ENCODE measurements around the genes KIAA1958, SLC31A2, CDC26 and POLE3.

- PRO-cap, 3 experiments, result no peak in any of the 3 experiments
- RAMPAGE, long total RNA, result no peak
Measured at GRCh38 chr9:112149019-112149807, 25.9 kb downstream of the SUSD1 start.

DNA sequence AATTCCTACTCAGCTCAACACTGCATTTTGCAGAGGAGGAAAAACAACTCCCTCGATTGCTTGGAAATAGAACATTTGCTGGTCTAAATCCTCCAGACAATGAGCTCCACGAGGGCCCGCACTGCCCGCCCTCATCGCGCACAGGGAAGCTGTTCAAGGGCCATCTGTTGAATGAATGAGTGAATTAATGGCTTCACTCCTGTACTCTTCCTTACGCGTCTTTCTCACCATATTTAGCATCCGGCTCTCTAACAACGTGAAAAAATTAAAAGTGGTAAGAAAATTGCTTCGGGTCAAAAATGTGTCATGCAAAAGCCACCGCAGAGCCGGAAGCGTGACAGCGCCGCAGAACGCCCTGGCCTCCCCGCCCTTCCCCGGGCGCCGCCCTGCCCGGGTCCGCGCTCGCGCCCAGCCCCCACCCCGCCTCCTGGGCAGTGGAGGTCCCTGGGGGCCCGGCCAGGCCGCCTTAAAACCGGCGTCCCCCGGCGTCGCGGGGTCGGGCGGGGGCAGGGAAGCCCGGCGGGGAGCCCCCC lies 609 bp downstream of the SUSD1 start:
- PRO-cap, 3 experiments, result no peak in any of the 3 experiments
- RAMPAGE, long total RNA, result no peak

- PRO-cap, 3 experiments, result no peak in any of the 3 experiments
- RAMPAGE, long total RNA, result no peak
Measured at GRCh38 chr9:112180286-112180804, 5.2 kb upstream of the SUSD1 start.

GRCh38 chr9:112204326-112204670 lies 29.2 kb upstream of the SUSD1 start:
- PRO-cap, 3 experiments, result no peak in any of the 3 experiments
- RAMPAGE, long total RNA, result no peak

DNA sequence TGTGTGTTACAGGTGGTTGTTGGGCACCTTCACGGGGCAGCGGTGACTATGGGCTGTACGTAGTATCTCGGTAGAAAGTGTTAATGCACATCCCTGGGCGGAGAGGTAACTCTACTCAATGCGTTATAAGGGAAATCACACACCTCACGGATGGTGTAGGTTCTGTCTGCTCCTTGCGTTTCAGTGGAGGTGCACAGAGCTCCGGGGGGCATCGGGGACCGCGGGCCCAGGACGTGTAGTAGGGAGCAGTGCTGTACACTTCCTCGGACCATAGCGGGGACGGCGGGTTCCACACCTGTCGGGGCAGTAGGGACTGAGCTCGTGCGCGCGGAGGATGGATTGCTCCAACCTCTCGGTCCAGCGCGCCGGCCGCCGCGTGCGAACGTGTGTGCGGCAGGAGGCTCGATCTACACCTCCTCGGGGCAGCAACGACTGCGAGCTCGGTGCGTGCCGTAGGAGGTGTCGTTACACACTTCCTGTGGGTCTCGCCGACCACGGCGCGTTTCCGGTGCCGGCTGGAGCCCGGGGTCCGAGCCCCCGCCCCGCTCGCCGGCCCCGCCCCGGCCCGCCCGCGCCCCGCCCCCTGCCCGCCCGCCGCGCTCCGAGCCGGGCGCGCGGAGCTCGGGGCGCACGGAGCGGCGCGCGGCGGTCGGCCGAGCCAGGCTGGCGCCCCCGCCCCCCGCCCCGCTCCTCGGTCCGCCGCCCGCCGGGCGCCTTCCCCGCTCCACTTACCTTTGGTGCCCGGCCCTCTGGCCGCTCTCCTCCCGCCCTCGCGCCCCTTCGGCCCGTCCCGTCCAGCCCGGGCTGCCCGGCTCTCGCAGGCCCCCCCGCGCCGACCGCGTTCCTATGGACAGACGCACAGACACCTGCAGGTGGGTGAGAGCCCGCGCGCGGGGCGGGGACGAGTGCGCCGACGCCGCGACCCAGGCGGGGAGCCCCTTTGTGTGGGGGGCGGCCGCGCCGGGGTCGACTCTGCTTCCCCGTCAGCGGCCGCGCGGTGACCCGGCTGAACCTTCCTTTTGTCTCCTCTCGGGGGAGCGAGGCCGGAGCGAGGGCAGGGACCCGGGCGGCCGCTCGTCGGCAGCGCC lies at the start of gene KIAA1958:
Gene KIAA1958 (plus strand): TSS at position 581 of the 1,088 bp plus-strand sequence.
- PRO-cap, 3 experiments, result peak in 3 of 3 experiments; most common plus-strand start position 604 of the sequence (in 3); most common minus-strand start position 378 of the sequence (in 1)
- RAMPAGE, long total RNA, result no peak

- PRO-cap, 3 experiments, result no peak in any of the 3 experiments
- RAMPAGE, long total RNA, result no peak
Measured at GRCh38 chr9:112570671-112571027, 84.0 kb downstream of the KIAA1958 start.

- PRO-cap, 3 experiments, result no peak in any of the 3 experiments
- RAMPAGE, long total RNA, result no peak
Measured at GRCh38 chr9:112764757-112765339, 14.3 kb downstream of the SNX30 start.

- PRO-cap, 3 experiments, result no peak in any of the 3 experiments
- RAMPAGE, long total RNA, result no peak
Measured at GRCh38 chr9:112862047-112862546, 28.6 kb downstream of the SLC46A2 start.

GRCh38 chr9:113150513-113151367 lies at the start of gene SLC31A2:
SLC31A2 (plus strand) TSS chr9:113151007.
- PRO-cap, 3 experiments, result peak in 3 of 3 experiments; most common plus-strand start chr9:113151012 (in 3); most common minus-strand start chr9:113150837 (in 1)
- RAMPAGE, long total RNA, result no peak

DNA sequence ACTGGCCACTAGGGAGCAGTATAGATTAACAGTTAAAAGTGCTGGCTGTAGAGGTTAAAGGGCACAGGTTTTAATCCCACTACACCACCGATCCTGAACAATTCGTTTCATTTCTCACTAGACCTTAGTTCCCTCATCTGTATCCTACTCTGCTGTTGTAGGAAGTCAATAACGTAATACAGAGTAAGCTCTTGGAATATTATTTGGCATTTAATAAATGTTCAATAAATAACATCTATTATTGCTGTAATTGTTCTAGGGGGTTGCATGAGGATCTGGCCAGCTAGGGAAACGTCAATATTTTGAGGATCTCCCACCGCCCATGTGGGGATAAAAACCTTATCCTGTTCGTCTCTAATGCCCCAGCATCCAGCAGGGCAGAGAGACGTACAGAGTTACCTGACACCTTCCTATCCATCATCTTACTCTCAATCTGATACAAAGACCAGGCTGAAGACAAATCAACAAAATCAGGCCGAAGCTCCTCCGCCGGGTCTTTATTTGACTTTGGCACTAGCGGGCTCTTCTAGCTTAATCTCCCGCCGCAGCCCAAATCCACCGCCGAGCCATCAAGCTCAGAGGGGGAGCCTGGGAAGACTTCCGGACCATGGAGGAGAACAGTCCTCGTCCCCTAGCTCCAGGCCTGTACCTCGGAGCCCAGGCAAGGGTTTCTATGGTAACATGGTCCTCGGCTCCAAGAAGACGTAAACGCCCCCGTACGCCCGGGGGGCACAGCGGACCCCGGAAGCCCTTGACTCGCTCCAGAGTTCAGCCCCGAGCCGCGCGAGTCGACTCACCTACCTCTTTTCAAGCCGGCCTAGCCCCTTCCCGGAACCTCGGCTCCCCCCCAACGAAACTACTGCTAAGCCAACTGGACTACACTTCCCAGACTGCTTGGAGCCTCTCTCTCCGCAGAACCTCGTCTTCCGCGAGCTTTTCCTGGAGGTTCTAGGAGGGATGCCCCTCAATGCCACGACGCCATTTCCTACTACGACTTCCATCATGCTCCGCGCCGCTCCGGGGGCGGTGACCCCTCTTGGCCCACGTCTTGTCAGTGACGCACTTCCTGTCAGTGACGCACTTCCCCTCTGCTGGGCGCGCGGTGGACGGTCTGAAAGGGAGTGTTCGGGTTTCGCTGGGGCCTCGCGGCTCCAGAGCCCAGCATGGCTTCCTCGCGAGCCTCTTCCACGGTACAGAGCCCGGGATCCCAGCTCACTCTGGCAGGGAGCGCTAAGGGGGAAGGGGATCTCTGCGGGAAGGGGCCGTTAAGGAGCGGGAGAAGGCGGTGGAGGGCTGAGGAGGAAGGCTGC lies at the start of gene CDC26:
Gene CDC26 (minus strand): TSS at position 992 of the 1,310 bp plus-strand sequence.
- PRO-cap, 3 experiments, result peak in 3 of 3 experiments; most common plus-strand start position 1,091 of the sequence (in 2); most common minus-strand start position 852 of the sequence (in 2)
- RAMPAGE, long total RNA, result start-site peak on the minus strand centred at position 815 of the sequence, 416 bp wide, 1,361 and 259 reads in 2 replicates; start-site peak on the plus strand centred at position 1,095 of the sequence, 35 bp wide, 471 and 166 reads in 2 replicates

DNA sequence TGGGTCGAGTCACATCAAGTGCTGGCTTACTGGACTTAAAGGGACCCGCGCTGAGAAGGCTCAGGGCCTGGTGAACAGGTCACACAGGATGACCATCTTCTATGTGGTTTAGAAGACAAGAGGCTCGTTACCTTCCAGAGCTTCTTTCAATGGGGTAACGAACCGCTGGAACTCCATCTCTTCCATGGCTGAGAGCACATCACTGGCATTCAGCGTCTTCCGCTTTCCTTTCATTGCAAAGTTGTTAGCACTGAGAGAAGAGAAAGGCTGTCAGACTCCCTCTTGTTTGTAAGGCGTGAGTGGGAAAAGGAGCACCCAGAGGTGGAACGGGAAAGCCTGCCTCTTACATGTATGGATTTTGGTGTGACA lies 1.0 kb downstream of the POLE3 start:
- PRO-cap, 3 experiments, result no peak in any of the 3 experiments
- RAMPAGE, long total RNA, result no peak

- PRO-cap, 3 experiments, result peak in 3 of 3 experiments; most common plus-strand start chr9:113410458 (in 1); most common minus-strand start chr9:113410374 (in 3)
- RAMPAGE, long total RNA, result start-site peak on the minus strand at chr9:113410244-113410385, 1,749 and 901 reads in 2 replicates; start-site peak on the plus strand at chr9:113410703-113410729, 63 and 26 reads in 2 replicates
Measured at GRCh38 chr9:113409848-113411030, at the start of gene POLE3. POLE3 (minus strand) TSS chr9:113410675.

DNA sequence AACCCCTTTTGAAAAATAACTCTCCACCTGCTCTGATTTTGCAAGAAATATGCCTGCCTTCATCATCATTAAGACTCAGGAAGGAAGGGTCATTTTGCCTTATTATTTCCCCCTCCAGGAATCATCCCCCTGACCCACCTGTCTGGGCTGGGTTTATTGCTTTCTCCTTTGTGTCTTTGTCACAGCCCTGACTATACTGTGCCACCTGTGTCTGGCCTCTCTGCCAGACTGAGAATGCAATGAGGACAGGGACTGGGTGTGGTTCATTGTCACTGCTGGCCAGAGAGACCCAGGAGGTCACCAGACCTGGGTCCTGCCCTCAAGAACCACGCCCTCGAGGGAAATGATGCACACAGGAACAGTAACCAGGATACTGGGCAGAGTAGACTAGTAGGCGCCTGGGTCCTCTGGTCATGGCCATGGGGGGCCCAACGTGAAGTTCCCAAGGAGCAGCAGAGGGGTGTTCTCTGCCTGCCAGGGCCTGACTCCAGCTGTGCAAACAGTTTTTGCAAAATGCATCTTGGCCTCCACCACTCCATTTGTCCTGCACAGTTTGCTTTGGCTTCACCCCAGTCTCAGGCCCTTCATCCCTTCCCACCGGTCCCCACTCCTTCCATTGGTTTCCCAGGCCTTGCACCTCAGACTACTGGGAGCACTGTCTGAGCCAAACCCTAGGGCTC lies 17.7 kb downstream of the RGS3 start:
- PRO-cap, 3 experiments, result no peak in any of the 3 experiments
- RAMPAGE, long total RNA, result no peak

DNA sequence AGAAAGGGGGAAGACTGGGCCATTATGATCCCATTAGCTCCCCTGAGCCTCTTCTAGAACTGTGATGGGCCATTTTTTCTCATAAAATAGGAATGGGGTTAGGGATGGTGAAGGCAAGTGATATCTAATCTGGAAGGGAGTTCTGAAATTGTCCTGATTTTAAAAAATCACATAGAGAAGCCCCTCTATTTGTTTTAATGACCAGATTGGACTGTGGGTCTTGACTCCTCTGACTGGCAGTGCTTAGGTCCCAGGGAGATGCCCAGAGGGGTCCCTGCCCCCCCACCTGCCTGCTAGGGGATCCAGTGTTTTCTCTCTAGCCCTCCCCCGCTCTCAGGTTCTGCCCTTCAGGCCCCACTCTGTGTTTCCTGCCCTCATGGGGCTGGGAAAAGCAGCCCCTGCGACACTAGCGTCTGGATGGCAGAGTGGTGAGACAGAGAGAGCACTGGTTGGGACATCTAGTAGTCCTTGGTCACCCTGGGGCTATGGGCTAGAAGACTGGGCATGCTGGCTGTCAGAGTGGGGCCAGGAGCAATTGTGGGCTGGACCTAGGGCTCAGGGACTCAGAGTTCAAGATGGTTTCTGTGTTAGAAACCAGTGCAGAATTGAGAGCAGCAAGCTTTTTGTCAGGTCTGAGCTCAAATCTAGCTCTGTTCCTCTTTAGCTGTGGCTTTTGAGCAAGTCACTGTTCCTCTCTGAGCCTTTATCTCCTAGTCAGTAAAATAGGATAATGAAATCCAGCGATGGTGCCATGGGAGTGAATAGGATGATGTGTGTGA lies 38.8 kb downstream of the RGS3 start:
- PRO-cap, 3 experiments, result no peak in any of the 3 experiments
- RAMPAGE, long total RNA, result no peak

DNA sequence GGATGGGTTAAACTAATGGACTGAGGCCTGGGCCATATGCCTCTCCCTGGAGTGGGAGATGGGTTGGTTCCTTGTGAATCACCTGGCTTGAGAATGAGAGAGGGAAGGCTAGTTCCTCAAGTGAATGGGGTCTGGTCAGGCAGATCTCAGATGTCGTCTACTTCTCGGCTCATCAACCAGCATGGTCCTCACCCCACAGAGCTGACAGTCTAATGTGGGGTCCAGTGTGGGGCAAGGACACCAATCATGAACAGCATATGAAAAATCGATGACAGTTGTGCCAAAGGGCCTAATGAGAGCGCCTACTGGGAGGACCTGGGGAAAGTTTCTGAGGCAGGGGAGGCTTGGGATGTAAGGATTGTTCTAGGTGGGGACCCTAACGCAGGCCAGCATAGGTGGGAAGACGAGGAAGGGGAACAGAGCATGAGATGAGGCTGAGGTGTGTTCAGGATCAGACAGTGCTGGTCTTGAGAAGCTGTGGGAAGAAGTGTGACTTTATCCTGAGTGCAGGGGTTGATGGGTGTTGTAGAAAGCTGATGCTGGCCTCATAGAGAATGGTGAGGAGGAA lies 94.0 kb downstream of the RGS3 start:
- PRO-cap, 3 experiments, result no peak in any of the 3 experiments
- RAMPAGE, long total RNA, result no peak

GRCh38 chr9:113600212-113601038 lies 136.9 kb downstream of the RGS3 start:
- PRO-cap, 3 experiments, result no peak in any of the 3 experiments
- RAMPAGE, long total RNA, result no peak

GRCh38 chr9:113614722-113615444 lies 151.4 kb downstream of the RGS3 start:
- PRO-cap, 3 experiments, result no peak in any of the 3 experiments
- RAMPAGE, long total RNA, result no peak

DNA sequence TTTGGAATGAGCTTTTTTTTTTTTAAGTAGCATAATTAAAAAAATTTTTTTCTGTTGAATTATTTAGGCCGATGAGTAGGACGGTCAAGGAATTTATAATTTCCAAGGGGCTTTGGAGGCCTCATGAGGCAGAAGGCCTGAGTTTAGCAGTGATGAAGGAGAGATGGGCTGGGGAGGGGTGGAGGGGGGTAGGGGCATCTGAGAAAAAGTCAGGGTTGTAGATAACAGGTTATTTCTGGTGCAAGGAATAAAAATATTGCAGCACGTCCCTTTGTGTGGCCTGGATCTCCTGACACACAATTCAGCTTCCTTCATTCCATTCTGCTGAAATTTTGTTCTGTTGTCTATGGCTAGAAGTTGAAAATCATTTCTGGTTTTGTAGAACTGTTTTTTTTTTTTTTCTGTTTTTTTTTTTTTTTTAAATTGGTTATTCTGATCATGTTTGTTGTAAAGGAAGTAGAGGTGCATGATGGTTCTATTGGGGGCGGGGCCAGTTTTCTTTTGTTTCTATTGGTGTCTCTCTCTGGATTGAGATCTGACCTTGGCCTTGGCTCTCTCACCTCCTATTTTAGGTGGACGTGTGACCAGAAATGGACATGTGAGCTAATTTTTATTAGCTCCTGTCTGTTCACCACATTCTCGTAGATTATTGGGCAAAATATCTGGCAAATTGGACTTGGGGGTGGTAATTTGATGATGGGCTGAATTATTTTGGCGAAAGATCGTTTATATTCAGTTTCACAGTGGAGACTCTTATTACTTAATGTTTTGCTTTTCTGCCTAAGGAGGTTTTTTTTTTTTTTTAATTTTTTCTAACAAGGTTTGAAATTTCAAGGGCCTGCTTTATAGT lies 3.1 kb downstream of the ZNF618 start:
- PRO-cap, 3 experiments, result no peak in any of the 3 experiments
- RAMPAGE, long total RNA, result no peak

DNA sequence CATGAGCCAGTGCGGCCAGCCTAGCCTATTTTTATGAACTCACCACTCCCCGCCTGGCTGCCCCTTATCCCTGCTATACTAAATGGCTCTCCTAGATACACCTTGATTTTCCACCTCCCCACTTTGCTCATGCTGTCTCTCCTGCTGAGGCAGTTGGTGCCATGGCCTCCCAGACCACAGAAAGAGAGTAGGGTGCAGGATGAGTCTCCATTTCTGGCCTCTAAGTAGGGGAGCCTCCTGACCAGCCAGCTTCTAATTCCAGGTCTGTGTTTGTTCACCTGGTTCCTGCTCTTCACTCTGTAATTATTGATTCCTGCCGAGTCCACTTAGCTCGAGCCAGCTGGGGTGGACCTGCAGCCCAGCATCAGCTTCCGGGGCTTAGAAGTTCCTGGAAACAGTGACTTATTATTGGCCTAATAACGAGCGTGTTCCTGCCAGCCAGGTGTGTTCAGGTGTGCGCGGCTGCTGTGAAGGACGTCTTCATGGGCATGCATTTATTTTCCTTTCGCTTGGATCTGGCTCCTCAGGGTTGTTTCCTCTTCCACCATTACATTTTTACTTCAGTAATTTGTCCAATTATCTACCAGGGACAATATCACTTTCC lies 34.1 kb downstream of the ZNF618 start:
- PRO-cap, 3 experiments, result no peak in any of the 3 experiments
- RAMPAGE, long total RNA, result no peak

DNA sequence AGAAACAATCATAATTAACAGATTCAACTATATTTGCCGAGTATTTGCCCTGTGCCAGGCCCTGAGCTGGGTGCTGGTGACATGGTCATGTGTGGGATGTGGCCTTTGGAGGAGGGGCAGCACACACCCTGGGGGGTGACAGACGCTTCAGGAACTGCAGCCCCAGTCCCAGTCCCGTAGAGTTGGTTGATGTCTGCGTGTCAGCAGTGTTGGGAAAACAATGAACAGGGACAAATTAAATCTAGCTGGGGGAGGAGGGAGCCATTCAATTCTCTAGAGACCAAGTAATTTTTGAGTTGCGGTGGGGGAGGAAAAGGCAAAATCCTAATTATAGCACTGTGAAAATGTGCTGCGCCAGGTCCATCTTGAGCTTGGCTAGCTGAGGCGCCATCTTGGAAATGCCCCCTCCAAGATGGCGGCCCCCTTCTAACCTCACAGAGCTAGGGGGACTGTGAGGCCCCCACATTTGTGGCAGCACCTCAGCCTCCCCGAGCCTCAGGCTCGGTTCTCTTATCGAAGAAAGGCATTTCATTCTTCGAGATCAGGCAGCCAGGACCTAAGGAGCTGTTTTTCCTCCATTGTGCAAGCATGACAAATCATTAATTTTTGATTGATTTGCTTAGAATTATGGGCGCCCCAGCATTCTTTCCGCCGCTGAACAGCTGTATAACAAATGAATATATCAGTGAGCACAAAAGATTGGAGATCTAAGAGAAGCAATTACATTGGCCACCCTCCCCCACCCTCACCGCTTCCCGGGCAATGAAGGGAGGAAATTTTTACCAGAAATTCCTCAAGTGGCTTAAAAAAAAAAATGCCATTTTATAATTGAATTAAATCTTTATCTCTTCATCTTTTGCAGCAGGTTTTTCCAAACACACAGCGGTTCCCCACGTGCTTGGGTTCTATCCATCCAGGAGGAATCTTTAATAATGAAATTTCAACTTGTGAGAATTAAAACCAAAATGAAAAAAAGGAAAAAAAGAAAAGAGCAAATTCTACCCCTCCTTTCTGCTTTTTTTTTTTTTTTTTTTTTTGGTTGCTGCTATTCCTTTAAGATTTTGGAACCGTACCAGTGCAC lies 88.0 kb downstream of the ZNF618 start:
- PRO-cap, 3 experiments, result no peak in any of the 3 experiments
- RAMPAGE, long total RNA, result no peak

All from cerebellum (tissue), 5 donors.